Spleen (tissue), 7 donors: ENCODE measurements around the gene TREML1.

DNA sequence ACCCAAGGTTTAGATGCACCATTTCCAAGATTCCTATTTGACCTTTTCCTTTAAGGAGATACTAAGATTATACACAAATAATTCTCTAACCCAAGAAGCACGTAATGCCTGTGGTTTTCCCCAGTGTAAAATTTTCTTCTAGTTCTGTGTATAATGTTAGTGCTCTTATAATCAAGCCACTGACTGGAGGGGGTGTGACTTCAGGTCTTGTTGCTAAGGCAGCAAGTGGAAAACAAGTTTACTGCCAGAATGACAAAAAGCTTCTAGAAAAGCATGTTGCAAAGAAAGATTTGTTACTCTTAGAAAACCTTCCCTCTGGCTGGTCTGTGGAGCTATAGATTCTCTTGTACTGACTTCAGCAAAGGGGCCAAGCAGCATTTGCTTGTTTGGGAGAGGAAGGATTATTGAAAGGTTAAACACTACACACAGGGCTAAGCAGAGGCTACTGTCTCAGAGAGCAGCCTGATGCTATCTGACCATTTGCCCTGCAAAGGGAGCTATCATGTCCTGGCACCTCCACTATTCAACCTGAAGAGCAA, 288.8 kb downstream of the BTBD9 start:
- PRO-cap, 4 experiments, result no peak in any of the 4 experiments
- RAMPAGE, long total RNA, 4 experiments, result no peak in any of the 4 experiments

DNA sequence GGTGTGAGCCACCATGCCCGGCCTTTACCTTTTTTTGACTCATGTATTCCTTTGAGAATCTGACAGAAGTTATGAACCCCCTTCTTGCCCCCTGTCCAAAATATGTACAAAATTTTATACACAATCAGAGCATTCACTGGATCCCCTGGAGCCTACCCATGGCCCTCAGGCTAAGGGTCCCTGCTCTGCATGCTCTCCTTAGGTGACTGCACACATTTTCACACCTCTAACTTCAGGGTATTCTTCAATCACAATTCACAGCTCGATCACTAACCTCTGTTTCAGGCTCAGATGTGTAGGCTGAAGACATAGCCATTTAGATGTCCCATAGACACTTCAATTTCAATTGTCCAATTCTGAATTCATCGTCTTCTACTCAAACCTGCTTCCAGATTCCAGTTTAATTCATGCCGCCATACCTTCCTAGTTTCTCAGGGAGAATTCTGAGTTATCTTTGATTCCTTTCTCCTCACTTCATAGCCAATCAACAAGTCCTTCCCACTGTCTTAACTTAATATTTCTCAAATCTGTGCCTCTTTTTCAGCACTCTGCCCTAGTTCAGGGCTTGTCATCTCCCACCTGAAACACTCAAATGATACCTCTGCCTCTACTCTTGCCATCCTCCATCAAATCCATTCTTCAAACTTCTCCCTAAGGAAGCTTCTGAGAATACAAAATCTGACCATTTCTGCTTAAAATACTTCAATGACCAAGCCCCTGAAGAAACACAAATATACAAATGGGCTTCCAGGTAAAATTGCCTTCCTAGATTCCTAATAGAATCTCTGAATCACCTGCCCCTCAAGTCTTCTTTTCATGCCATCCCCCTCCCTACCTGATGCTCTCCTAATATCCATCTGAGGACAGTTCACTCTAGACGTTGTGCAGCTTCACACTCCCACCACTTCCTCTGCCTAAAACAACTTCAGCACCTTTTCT, 270.9 kb downstream of the BTBD9 start:
- PRO-cap, 4 experiments, result no peak in any of the 4 experiments
- RAMPAGE, long total RNA, 4 experiments, result start-site peak on the minus strand in 2 of 4 experiments, centred at positions 420 to 683 of the sequence, 5 to 8 reads per replicate

GRCh38 chr6:38542806-38543516, 96.8 kb downstream of the BTBD9 start:
- PRO-cap, 4 experiments, result no peak in any of the 4 experiments
- RAMPAGE, long total RNA, 4 experiments, result no peak in any of the 4 experiments

DNA sequence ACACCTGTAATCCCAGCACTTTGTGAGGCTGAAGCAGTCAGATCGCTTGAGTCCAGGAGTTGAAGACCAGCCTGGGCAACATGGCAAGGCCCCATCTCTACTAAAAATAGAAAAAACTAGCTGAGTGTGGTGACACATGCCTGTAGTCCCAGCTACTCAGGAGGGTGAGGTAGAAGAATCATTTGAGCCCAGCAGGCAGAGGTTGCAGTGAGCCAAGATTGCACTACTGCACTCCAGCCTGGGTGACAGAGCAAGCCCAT, 68.1 kb downstream of the BTBD9 start:
- PRO-cap, 4 experiments, result no peak in any of the 4 experiments
- RAMPAGE, long total RNA, 4 experiments, result no peak in any of the 4 experiments

GRCh38 chr6:38571961-38572524, 67.7 kb downstream of the BTBD9 start:
- PRO-cap, 4 experiments, result peak in 4 of 4 experiments; most common plus-strand start chr6:38572412 (in 2); most common minus-strand start chr6:38572247 (in 4)
- RAMPAGE, long total RNA, 4 experiments, result no peak in any of the 4 experiments

- PRO-cap, 4 experiments, result no peak in any of the 4 experiments
- RAMPAGE, long total RNA, 4 experiments, result no peak in any of the 4 experiments
Measured at GRCh38 chr6:38640513-38640837, 746 bp upstream of the BTBD9 start.

DNA sequence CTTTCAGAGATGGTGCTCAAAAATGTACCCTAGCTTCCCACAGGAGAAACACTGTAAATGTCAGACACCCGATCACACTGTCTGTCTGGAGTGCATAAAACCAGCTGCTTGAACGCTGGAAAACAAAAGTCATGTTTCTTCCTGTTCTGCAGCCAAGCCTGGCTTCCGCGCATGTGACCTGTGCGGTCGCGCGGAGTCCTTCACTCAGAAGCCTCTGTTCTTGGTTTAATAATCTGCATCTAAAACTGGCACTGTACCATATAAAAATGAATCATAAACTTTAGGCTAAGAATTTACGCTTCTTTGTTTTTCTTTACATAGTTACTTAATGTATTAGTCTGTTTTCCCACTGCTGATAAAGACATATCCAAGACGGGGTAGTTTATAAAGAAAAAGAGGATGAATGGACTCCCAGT, 28.6 kb upstream of the SAYSD1 start:
- PRO-cap, 4 experiments, result peak in 2 of 4 experiments; most common plus-strand start position 181 of the sequence (in 1); most common minus-strand start position 169 of the sequence (in 2)
- RAMPAGE, long total RNA, 4 experiments, result no peak in any of the 4 experiments

DNA sequence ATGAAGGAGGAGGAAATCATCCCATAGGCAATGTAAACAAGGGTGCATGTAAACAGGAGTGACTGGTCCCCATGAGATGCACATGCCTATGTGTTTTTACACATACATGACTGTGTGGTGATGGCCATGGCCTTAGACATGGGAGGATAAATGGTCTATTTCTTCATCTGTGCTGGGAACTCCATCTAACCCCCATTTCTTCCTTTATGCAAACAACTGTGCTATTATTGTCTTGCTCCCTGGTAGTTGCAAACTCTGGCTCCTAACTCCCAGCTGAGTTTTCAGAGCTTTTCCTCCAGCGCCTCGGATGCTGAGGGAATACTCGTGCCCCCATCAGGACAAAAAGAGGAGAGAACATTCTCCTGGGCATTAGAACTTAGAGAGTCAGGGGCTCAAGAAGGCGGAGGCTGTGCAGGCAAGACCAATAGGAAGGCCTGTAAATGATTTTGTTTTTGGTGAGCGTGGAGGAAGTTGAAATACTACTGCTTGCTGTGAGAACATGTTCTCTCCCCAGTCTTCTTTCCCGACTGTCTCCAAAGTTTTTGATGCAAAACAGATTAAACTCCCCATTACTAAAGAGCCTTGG, 2.1 kb downstream of the DAAM2 start:
- PRO-cap, 4 experiments, result peak in 2 of 4 experiments; most common plus-strand start position 387 of the sequence (in 1); most common minus-strand start position 345 of the sequence (in 2)
- RAMPAGE, long total RNA, 4 experiments, result no peak in any of the 4 experiments

DNA sequence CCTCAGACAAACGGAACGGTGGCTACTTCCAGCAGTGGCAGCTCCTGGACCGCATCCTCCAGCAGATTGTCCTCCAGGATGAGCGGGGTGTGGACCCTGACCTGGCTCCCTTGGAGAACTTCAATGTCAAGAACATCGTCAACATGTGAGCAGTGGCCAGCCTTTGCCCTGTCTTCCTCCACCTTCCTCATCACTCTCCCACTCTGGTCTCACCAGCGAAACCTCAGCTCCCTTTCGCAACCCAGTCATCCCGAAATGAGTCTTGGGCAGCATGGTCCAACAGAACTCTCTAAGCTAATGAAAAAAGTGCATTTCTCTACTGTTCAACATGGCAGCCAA, 59.0 kb downstream of the MOCS1 start:
- PRO-cap, 4 experiments, result no peak in any of the 4 experiments
- RAMPAGE, long total RNA, 4 experiments, result start-site peak on the plus strand in 1 of 4 experiments, centred at position 66 of the sequence, 65 reads per replicate

DNA sequence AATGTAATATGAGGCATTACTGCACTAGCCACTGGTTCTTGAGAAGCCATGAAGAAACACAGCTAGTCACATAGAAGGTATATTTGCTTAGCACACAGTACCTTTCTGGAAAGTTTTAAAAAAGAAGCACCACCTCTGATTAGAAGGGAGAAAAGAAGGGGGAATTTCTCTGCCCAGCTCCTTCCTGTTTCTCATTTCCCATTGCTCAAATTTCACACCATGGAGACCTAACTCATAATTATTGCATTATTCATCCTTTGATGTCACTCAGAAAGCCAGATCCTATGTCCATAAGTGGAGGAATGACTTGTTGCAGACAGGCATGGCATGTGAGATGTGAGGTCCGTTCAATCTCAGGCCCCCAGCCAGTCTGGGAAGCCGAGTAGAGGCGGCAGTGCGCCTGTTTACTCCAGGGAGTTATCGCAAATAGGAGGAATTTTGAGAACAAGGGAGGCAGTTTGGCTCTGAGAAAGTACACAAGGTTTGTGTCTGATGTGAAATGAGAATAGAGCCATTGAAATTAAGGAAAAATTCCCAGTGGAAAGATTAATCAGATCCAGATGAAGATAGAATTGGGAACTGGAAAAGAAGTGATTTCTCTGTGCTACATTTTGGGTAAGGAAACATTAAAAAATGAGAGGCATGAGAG, 26.9 kb upstream of the MOCS1 start:
- PRO-cap, 4 experiments, result no peak in any of the 4 experiments
- RAMPAGE, long total RNA, 4 experiments, result no peak in any of the 4 experiments

DNA sequence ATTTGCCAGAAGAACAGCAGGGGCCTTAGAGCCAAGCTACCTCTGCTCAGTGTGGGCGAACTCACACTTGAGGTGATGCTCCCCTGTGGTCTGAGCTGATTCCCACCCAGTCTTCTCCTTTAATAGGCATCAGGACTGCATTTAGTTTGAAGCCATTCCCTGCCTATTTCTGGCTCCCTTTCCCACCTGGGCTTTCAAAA, 182.3 kb upstream of the MOCS1 start:
- PRO-cap, 4 experiments, result peak in 1 of 4 experiments; most common plus-strand start position 76 of the sequence (in 1)
- RAMPAGE, long total RNA, 4 experiments, result no peak in any of the 4 experiments

DNA sequence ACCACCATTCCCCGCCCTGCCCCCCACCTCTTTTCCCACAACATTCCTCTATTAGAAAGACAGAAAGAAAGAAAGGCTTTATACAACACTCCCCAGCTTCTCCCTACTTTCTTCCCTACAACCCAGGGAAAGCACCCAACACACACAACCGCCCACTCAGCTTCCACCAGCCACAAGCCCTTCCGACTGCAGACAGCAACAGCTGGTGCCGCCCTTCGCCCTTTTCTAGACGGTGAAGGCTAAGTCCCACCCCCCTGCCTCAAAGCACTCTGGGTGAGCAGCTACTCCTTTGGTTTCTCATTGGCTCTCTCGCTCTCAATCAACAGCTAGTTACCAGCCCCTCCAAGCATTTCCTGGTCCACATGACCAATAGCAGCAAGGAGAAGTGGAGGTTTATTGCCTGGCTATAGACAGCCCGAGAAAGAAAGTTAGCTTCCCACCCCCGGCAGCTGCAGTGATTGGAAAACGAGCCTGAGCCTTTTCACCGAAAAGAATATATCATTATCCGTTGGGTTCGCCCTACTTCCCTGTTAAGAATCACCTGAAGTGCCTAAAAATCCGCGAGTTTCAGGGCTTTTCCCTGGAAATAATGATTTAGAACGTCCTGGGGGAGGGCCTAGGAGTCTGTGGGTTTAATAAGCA, 230.2 kb upstream of the MOCS1 start:
- PRO-cap, 4 experiments, result peak in 1 of 4 experiments; most common minus-strand start position 197 of the sequence (in 1)
- RAMPAGE, long total RNA, 4 experiments, result no peak in any of the 4 experiments

- PRO-cap, 4 experiments, result no peak in any of the 4 experiments
- RAMPAGE, long total RNA, 4 experiments, result no peak in any of the 4 experiments
Measured at GRCh38 chr6:40523697-40524224, 63.4 kb downstream of the LRFN2 start.

DNA sequence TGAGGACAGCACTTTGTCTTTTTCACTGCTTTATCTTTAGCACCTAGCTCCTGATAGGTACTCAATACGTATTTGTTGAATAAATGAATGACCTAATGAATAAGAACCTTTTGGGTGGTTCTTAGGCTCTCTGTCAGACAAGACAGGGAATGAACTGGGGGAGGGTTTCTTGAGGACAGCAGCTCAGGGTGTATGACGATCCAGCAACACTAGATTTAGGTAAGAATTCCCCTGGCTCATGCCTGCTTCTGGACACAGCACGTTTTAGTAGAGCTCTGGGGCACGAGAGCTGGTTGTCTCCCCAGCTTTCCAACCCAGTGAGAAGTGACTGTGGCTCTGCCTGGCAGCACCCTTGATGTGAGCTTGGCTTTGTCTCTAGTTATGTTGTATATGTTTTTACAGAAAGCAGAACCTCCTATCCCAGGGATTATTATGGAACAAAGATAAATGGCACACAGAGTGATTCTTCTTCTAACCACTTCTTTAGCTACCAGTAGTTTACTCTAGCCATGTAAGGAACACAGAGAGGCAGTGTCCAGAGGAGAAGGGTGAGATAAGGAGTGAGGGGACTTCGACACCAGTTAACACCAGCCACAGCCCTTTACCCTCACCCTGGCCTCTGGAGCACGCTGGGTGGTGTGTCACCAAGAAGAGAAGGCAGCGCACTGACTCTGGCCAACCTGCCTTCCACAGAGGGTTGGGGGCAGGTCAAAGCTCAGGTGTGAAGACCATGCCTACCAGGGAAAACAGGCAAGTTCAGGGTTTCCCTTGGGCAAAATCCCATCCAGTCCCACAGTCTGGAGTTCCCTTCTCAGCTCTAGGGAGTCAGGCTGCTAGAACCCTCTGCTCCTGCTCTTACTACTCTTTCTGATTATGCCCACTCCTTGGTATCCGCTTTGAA, 3.9 kb downstream of the APOBEC2 start:
- PRO-cap, 4 experiments, result no peak in any of the 4 experiments
- RAMPAGE, long total RNA, 4 experiments, result no peak in any of the 4 experiments

DNA sequence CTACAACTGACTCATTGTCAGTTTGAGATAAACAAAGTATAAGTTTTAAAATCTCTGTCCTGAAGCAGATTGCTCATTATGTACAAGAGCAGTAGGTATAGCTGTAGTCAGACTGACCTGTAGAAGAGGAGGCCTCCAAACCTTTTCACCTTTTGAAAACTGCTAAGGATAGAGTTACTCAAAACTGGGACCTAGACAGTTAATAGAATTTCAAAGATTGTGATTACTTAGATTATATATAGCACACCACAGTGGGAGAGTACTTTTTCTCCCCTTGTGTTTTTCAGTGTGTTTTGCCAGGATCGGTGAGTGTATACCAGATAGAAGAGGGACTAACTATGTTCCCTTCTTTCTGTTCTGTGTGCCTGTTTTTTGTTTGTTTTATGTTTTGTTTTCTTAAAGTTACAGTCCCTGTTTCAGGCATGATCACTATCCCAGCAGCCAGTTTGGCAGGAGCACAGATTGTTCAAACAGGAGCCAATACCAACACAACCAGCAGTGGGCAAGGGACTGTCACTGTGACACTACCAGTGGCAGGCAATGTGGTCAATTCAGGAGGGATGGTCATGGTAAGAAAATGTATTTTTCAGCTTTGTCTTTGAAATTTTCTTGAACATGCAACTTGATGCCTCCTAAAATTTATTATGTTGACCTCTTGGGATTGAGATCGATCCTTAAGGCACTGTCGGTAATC, 18.5 kb downstream of the NFYA start:
- PRO-cap, 4 experiments, result no peak in any of the 4 experiments
- RAMPAGE, long total RNA, 4 experiments, result no peak in any of the 4 experiments

GRCh38 chr6:41154205-41154529, at the start of gene TREML1:
Gene TREML1 (minus strand): TSS chr6:41154347.
- PRO-cap, 4 experiments, result no peak in any of the 4 experiments
- RAMPAGE, long total RNA, 4 experiments, result start-site peak on the minus strand in 3 of 4 experiments, at chr6:41154307-41154355 at its widest, 29 to 40 reads per replicate

- PRO-cap, 4 experiments, result peak in 1 of 4 experiments; most common minus-strand start chr6:41199682 (in 1)
- RAMPAGE, long total RNA, 4 experiments, result no peak in any of the 4 experiments
Measured at GRCh38 chr6:41199316-41199782, 1.6 kb downstream of the TREML2 start.

DNA sequence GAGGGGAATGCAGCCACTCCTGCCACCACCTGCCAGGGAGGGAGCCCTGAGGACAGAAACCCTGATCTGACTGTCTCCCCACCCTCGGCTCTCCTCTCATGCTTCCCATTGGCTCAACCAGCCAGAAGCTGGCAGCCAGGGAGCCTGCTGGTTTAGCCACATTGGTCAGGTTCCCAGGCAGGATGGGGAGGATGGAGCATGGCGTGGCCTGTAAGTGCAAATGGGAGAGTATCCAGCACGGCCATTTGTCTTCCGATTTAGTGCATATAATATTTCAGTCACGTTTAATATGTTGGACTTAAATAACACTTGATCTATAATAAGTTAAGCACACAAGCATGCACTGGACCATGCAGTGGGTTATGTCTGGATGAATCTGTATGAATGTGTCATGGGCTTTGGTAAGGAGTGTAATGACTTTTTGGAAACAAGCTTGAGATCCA, 12.7 kb downstream of the TREM1 start:
- PRO-cap, 4 experiments, result no peak in any of the 4 experiments
- RAMPAGE, long total RNA, 4 experiments, result no peak in any of the 4 experiments

- PRO-cap, 4 experiments, result peak in 4 of 4 experiments; most common plus-strand start chr6:41427620 (in 3)
- RAMPAGE, long total RNA, 4 experiments, result no peak in any of the 4 experiments
Measured at GRCh38 chr6:41427326-41427781, 91.9 kb downstream of the NCR2 start.

- PRO-cap, 4 experiments, result no peak in any of the 4 experiments
- RAMPAGE, long total RNA, 4 experiments, result no peak in any of the 4 experiments
Measured at GRCh38 chr6:41456607-41457304, 89.4 kb upstream of the FOXP4 start.